ENCODE measurements around a stretch of chr2.

DNA sequence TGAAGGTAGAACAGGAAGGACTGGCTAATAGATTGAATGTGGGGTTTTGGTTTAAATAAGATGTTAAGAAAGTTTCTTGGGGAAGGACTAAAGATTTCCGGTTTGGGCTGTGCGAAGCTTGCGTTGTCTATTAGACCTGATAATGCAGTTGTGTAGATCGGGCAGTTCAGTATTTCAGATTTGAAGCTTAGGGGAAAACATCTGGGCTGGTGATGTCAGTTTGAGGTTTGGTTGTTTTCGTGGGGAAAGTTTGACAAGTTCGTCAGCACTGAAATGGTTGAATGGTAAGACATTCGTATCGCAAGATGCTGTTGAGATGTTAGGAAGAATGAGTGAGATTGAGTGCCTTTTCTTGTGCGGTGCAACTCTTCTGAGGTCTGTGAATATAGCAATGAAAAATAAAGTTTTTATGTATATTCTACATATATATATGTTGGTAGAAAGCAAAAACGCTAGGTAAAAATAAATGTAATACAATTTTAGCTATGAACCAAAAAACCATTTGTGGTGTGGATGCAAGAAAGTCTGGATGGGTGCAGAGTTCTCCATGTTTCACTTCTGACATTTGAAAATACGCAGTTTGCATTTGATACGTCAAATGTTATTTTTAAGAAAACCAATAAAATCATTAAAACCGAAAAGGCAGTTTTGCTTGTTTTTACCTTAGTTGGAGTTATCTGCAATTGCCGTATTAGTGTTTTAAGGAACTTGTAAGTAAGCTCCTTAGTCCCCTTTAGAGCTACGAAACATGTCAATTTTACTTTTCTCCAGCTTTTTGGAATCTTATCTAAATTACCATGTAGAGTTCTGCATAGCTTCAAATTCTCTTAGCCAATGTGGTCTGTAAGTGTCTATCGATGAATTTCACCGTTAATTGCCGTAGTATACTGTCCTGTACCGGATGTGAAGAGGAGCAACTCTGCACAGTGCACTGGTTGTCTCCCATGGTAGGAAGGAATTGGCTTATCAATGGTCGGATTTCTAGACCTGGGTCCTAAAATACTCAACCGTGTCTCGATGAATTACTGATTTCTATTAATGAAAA, 1.5 kb downstream of the NOP58 start:
- RAMPAGE, long total RNA: no peak
- RRBS: no CpG with 5 or more reads among the region's 22 CpGs

DNA sequence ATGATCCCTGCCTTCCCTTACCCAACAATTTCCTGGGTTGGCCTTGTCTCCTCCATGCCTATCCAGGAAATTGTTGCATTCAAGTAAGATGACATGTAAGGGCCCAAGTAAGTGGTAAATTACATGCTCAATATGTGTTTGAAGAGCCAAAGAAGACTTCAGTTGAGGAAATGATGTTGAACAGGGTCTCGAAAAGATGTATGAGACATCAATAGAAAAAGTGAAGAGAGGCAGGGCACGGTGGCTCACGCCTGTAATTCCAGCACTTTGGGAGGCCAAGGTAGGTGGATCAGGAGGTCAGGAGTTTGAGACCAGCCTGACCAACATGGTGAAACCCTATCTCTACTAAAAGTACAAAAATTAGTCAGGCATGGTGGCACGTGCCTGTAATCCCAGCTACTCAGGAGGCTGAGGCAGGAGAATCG, 65.1 kb upstream of the FAM117B start:
- RAMPAGE, long total RNA: no peak
- RRBS: no CpG with 5 or more reads among the region's 5 CpGs

DNA sequence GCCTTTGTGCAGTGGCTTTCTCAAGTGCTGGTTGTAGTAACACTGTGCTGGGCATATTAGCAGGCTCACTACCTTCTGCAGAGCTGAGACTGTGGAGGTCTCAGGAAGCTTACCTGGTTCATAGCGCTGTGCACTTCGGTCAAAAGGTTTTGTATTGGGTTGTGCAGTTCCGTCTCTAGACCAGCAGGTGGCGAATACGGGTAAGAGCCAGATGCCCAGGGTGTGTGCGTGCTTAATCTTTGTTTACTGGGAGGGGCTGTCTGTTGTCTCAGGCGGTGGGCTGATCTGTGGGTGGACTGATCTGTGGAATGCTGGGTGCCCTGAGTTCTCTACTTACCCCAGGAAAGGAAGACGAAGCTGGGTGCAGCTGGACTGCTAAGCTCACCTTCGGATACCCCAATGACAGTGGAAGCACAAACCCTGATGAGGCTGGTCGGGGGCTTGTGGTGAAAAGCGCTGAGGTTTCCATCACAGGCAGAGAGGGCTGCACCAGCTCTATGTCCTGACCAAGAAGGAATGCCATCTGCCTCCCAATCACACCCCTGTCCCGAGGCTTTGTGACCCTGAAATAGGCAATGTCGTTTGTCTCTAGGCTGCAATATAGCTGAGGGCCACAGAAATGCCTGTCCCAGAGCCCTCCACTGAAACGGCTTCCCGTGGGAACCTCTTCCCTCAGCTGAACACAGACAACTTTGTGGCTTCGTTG, 46.0 kb upstream of the FAM117B start:
- RAMPAGE, long total RNA: no peak
- RRBS: no CpG with 5 or more reads among the region's 16 CpGs

DNA sequence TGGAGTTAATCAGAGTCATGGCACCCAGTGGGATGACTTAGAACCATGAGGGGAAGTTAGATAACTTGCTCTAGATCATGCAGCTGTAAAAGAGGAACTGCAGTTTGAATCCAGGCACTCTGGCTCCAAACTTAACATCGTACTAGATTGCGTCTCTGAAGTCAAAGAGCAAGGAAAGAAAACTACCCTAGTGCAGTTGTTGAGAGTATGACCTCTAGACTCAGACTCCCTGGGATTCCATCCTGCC, 26.3 kb upstream of the FAM117B start:
- RAMPAGE, long total RNA: no peak
- RRBS: no CpG with 5 or more reads among the region's 2 CpGs

GRCh38 chr2:202638102-202638375, 3.3 kb downstream of the FAM117B start:
- RAMPAGE, long total RNA: no peak
- RRBS: no CpG with 5 or more reads among the region's 4 CpGs

DNA sequence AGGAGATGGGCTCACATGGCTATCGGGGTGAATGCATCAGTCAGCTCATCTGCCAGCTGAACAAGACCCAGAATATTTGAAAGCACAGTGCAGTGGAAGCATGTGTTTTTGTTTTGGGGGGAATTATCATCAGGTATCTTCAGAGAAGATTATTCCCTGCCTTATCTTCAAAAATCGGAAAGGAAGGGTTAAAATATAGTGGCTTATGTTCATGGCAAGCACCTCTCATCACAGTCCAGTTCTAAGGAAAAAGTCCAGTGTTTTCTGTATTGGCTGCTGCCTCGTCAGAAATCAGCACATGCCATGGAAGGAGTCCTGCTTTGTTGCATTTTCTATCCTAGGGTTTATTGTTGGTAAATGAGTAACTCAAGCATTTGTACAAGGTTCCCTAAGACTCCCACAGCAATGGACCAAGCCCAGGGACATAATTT, 26.2 kb downstream of the NBEAL1 start:
- RAMPAGE, long total RNA: no peak
- RRBS: no CpG with 5 or more reads among the region's 3 CpGs

GRCh38 chr2:203041266-203041622, 26.6 kb downstream of the NBEAL1 start:
- RAMPAGE, long total RNA: no peak

DNA sequence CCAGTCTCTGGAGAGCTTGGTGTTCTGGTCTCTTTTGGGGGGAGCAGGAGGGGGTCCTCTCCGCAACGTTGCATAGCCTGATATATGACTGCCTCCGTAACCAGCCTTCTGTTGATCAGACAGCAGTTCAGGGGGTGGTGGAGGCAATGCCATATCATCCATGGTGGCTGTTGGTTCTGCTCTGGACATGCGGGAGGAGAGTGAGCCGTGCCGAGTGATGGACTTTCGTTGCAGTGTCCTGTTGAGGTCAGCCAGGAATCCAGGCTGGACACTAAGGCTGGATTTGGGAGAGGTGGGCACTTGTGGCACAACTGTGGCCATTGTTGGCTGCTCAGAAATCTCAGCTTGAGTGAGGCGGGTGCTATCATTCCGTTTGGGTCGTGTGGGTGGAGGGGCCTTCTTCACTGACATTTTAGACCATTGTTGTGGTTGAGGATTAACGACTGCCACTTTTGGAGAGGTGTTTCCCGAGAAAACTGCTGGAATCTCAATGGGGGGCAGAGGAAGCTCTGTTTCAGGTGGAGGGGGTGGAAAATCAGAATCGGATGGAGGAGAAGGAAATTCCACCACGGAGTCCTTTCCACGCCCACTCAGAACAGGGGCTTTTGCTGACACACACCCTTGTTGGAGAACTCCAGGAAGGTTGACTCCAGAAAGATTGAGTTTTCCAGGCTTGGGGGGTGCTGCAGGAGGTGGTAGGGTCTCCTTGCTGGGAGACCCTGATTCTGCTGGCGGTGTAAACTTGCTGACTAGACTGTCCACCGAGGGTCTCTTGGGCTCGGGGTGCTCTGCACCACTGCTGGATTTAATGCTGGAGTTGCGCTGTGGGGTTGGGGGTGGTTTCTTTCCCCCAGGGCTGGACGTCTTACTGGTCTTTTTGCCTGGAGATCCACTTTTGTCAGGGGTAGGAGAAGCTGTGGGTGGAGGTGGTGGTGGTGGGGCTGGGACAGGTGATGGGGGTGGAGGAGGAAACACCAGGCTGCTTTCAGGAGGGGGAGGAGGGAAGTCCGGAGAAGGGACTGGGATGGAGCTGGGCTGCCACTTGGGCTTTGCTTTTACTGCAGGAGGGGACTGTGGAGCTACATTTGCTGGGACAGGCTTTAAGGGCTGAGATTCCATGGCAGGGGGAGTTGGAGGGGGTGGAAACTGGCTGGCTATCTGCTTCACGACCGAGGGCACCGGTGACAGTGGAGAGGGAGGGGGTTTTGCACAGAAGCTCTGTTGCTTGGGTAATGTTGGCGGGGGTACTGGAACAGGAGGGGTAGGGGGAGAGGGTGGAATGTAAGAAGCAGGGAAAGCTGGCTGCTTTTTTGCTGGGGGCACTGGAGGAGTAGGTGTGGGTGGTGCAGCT, 95.2 kb downstream of the RAPH1 start:
- RAMPAGE, long total RNA: no peak
- RRBS: no CpG with 5 or more reads among the region's 25 CpGs

DNA sequence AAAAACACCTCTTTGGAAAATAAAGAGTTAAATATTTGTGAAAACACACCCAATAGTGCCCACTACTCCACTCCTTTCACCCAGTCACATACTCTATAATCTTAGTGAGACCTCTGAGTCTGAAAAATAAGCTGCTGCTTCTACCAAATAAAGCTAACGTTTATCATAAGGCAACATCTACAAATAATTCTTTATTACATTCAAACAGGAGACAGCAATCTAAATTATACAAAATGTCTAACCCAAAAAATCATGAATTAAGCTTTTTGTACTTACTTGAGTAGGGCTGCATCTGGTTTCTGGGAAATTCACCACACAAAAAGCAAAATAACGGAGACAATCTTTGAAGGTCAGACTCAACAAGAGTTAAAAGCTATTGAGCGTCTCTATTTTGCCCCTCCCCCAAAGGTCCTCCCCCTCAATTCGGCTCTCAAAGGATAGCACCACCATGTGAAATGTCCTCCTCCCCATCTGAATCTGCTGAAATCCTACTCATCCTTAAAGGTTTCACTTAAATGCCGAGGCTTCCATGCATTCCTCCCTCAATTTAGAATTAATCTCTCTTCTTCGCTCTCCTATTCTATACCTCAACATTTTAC, 1.9 kb downstream of the RAPH1 start:
- RAMPAGE, long total RNA: no peak
- RRBS: no CpG with 5 or more reads among the region's 6 CpGs

DNA sequence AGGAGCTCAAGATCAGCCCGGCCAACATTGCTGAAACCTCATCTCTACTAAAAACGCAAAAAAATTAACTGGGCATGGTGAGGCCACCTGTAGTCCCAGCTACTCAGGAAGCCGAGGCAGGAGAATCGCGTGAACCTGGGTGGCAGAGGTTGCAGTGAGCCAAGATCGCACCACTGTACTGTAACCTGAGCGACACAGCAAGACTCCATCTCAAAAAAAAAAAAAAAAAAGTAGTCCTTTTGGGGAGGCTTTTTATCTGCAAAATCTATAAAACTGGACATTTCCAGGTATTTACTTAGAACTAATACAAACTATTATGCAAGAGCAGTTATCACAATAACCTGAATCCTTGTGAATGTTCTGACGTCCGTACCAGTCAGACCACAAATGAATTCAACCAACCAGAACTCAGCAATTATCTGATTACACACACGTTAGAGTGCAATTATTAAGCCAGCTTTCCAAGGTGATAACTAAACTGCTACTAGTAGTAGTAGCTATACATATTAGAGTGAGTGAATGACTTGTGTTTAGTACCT, 8.8 kb upstream of the RAPH1 start:
- RAMPAGE, long total RNA: no peak
- RRBS: no CpG with 5 or more reads among the region's 10 CpGs

- RAMPAGE, long total RNA: no peak
- RRBS: no CpG with 5 or more reads among the region's 6 CpGs
Observed at GRCh38 chr2:203684814-203685705, 21.4 kb upstream of the CD28 start.

DNA sequence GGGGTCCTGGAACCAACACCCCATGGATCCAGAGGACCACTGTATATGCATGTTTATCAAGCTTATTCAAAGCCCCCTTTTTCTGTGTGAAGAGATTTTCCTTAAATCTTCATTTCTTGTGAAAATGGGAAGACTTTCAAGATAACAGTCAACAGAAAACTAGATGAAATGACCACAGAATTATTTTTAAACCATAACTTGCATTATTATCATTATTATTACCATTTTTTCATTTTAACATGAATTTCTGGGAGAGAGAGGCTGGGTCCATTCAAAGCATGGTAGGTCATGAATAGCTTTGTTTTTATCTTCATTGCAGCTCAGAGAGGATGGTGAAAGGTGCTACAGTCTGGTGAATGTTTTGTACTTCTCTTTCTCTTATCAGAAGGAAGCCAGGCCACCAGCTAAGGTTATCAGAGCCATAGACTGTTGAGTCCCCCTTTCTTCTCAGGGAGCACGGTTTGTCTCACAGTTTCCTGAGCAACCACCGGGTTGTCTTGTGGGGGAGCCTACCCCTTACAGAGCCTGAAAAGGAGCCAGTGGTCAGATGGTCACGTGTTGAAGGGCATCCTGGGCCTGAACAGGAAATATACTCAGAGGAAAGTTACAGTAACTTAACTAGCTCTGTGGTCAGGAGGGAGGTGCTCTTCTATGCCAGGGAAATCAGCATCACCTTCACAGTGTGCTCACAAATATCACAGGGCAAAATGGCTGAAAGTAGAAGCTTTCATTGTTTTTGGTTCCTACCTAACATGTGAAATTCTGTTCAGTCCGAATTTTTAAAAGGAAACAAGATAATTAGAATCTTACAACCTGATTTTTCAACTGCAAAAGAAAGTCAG, 11.5 kb downstream of the CD28 start:
- RAMPAGE, long total RNA: no peak
- RRBS: no CpG with 5 or more reads among the region's 4 CpGs

GRCh38 chr2:203816094-203816669, 51.4 kb upstream of the CTLA4 start:
- RAMPAGE, long total RNA: no peak
- RRBS: no CpG with 5 or more reads among the region's 7 CpGs

DNA sequence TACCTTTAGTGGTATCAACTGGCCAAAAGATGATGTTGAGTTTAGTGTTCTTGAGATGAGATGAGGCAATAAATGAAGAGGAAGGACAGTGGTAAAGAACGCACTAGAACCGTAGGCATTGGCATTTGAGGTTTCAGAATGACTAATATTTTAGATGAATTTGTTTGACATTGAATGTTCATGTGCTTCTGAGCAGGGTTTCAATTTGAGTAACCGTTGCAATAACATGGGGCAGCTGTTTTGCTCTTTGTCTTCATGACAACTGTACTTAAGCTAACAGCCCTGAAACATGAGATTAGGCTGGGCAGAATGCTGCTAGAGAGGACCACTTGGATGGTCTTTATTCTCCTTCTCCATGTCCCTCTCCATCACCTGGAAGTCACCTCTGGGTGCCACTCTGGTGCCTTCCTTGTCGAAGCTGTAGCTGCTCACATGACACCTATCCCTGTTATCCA, 4.0 kb downstream of the CTLA4 start:
- RAMPAGE, long total RNA: no peak
- RRBS: no CpG with 5 or more reads among the region's 4 CpGs

GRCh38 chr2:204145166-204145552, 208.6 kb downstream of the ICOS start:
- RAMPAGE, long total RNA: no peak
- RRBS: no CpG with 5 or more reads among the region's 8 CpGs

DNA sequence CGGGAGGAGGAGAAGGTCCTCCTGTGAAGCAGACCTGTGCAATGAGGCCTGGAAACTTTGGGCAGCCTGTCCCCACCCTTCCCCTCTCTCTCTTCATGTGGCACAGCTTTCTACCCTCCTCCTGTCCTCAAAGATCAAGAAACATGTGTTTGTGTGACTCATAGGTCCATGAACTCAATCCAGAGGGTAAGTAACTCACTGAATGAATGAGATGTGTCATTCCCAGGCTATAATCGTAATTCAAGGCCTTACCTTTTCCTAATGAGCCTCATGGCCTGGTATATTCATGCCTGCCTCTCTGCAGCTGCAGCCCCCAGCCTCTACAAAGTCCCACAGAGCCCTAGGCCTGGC, 288.0 kb upstream of the PARD3B start:
- RAMPAGE, long total RNA: no peak
- RRBS: no CpG with 5 or more reads among the region's 2 CpGs

GRCh38 chr2:204753789-204754220, 208.5 kb downstream of the PARD3B start:
- RAMPAGE, long total RNA: no peak
- RRBS: no CpG with 5 or more reads among the region's 1 CpG

DNA sequence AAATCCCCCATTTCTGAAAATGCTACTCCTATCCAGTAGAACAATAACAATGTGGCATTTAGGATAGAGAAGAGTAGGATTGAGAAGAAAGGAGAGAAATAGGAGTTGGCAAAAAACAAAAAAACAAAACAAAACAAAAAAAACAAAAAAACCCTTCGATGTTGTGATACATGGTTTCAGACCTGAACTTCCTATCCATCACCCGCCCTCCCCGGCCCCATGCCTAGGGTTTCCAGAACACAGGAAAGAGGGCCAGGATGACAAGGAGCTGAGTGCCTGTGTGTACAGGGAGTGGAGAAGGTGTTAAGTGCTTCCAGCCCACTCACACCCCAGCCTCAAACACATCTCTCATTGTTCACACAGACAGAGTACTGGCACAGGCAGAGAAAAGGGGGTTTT, 6.4 kb downstream of the NRP2 start:
- RAMPAGE, long total RNA: no peak
- RRBS: no CpG with 5 or more reads among the region's 3 CpGs

- RAMPAGE, long total RNA: no peak
- RRBS: no CpG with 5 or more reads among the region's 16 CpGs
Observed at GRCh38 chr2:205721406-205721983, 39.2 kb downstream of the NRP2 start.

DNA sequence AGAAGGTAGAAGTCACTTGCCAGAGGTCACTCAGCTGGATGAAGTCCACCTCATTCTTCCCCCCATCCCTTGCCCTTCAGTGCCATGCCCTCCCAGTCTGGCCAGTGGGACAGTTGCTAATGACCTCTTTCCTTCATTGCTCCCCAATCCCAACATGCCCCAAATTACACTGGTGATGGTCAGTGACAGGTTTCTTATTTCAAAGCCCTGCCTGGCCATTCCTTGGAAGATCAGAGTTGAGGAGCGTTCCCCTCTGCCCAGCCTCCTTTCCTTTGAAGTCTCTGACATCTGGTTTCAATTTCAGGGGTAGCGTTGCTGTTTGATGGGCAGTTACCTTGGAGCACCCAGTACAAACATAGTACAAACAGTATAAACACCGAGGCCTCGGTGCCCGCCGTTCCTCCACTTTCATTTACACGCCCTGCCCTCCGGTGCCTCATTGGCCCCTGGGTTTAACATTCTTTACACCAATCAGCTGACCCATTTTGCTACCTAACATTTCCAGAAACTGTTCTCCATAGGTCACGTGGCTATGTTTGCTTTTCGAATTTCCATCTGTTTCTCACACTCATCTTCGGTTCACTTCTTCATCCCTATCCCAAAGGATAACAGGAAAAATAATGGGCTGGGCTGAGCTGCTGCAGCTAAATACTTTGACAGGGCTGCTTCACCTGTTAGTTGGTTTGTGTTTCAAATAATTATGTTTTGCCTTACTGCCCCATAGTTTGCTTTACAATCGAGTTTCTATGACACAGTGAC, 65.6 kb downstream of the NRP2 start:
- RAMPAGE, long total RNA: no peak
- RRBS: no CpG with 5 or more reads among the region's 12 CpGs

Data from hepatocyte (in vitro differentiated cells and primary cell).